Amniotic epithelial cell (primary cell): ENCODE measurements around a stretch of chr18.

GRCh38 chr18:44772361-44772881 is 91.7 kb downstream of the SETBP1 start:
- RRBS, result no CpG with 5 or more reads among the region's 7 CpGs

DNA sequence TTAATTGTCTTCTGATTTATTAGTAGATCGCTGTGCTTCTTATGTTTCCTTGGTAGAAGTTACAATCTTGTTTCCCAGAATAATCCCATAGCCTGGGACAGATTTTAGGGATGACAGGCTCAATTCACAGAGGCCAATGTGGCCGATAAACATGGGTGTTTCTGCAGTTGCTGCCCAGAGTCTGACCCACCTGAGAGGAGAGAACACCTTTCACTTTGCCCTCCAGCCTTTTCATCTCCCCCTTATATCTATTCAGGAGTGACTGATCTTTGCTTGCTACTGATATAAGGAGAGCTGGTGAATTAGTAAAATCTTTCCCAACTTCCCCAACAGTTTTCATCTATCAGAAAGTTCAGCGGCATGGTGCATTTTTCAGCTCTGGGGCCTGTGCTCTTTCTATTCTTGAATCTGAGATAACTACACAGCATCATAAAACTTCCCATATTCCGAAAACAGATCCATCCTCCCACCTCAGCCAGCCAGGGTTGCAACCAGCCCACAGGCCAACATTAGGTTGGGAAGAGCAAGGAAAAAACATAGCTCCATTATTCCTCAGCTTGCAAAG is 297.0 kb downstream of the SETBP1 start:
- RRBS, result no CpG with 5 or more reads among the region's 4 CpGs

DNA sequence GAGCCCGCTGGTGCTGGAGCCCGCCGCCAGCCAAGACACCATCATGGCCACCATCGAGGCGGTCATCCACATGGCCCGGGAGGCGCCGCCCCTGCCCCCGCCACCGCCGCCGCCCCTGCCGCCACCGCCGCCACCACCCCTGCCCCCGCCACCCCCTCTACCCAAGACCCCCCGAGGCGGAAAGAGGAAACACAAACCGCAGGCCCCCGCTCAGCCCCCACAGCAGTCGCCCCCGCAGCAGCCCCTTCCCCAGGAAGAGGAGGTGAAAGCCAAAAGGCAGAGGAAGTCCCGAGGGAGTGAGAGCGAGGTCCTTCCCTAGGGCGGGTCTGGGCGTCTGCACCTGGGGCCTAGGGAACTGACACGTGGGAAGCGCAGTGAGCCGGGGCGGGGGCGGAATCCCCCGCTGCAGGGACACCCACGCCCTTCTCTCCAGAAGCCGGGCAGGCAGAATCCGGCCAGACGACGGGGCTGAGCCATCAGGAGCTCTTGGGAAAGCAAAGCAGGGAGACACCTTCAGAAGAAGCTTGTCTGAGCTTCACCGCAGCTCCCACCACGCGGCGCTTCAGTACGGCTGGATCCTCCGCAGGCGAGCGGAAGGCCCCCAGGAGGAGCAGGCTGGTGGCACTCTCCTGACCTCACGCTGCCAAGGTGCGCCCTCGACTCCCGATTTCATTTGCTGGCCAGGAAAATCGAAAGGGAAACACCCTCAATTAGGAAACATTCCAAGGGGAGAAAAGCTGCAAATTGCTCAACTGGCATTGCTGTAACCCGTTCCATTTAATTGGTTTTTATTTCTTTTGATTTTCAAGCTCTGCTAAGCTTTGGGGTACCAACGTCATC is 382.9 kb downstream of the SETBP1 start:
- RRBS, result 70% methylated on average over 6 of the region's 52 CpGs

DNA sequence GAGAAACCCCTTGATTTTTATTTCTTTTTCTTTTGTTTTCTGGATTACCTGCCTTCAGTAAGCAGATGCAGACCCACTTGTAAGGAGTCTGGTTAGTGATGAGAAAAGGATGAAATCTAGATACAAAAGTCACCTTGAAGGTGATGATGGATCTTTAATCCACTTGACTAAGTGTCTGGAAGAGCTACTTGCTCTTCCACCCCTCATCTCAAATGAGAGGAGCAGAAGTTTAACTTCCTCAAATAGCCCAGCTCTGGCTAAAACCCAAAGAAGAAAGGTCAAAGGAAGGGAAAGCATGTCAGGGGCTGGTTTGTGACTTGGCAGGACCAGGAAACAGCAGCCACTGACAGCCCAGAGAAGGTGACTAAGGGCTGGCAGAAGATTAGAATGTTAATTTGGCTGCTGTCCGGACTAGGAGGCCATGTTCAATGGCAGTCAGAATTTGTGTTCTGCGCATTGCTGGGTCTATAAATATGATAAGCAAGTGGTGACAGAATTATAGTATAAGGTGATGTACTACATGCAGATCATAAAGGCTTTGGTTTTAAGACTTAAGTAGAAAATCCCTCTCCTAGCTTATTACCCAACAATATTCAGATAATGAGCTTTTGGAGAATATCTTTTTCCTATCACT is 386.2 kb downstream of the SETBP1 start:
- RRBS, result no CpG with 5 or more reads among the region's 2 CpGs

DNA sequence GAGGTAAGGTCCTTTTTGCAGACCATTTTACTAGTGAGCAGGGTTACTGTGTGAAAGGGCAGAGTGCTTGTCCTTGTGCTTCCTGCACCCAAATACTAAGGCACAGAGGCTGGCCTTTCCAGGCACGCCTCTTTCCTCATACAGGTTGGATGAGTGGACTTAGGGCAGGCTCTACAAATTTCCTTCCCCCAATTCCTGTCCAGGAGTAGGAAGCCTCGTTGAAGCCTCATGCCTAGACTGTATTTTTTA is 288.7 kb upstream of the SLC14A2 start:
- RRBS, result no CpG with 5 or more reads among the region's 2 CpGs

- RRBS, result no CpG with 5 or more reads among the region's 16 CpGs
Observed at GRCh38 chr18:45370227-45371040, 244.8 kb upstream of the SLC14A2 start.

GRCh38 chr18:45836179-45836568 is 10.7 kb downstream of the SIGLEC15 start:
- RRBS, result no CpG with 5 or more reads among the region's 4 CpGs

- RRBS, result no CpG with 5 or more reads among the region's 18 CpGs
Observed at GRCh38 chr18:46322366-46323142, 11.3 kb upstream of the RNF165 start.

DNA sequence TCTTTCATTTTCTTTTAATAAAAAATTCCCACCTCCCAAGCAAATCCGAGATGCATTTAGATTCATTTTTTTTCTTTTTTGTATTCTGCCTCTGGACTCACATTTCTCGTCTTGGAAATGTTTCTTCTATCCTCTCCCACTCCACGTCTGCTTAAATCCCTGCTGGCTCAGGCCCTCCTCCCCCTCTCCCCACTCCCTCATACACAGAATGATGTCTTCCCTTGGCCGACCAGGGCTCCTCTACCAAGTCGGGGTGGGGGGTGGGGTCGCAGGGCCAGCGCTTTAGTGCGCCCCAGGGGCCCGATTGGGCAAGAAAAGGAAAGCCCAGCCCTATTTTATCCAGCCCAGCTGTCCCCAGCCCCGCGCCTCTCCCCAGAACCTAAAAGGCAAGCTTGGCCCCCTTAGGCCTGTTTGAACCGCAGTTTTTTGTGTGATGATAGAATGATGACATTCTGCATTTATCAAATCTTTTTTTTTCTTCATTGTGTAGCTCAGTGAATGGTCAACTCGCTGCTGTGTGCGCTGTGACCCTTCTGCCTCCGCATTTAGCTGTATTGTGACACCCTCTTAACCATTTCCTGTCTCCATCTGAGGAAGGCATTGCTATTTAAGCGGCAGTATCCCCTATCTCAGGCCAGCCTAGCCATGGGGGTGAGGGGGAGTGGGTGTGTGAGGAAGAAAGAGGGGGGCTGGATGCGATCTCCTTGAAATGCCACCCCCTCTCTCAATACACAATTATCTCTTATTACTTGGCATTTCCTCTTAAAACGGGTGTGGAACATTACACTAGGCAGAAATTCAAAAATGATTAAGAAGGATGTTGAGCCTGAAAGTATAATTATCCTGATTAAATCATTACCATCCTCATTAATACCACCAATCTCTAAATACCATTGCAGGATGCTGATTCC is 1.8 kb downstream of the RNF165 start:
- RRBS, result no CpG with 5 or more reads among the region's 18 CpGs

DNA sequence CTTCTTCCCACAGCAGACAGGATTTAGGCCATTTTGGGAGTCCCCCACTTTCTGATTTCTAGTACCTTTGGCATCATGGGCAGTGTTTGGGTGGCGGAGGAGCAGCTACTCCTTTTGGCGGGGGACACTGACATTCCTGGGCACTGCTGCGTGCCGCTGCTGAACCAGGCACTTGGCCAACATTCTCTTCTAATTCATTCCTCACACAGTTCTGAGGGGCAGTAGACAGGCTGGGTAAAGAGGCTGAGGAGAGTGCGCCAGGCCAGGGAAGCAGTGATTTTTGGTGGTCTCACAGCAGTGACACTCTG is 53.0 kb downstream of the RNF165 start:
- RRBS, result no CpG with 5 or more reads among the region's 5 CpGs

DNA sequence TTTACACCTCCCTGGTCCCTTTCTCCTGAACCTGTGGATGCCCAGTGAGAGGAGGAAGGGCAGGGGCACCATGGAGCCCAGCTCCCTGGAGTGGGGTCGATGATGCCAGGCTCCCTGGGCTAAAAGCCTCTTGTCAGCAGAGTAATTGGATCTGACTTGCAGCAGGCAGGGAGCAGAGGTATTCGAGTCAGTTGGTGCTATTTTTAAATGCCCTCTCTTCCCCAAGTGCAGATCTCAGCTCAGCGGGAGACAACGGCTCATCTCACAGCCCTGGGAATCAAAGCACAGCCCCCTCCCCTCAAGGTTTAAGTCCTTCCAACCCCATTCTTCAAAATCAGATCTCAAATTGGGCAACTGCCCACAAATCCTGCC is 78.0 kb downstream of the RNF165 start:
- RRBS, result no CpG with 5 or more reads among the region's 4 CpGs

GRCh38 chr18:46422487-46422976 is 88.7 kb downstream of the RNF165 start:
- RRBS, result no CpG with 5 or more reads among the region's 6 CpGs

GRCh38 chr18:46768430-46769023 is 11.7 kb upstream of the ST8SIA5 start:
- RRBS, result no CpG with 5 or more reads among the region's 8 CpGs

DNA sequence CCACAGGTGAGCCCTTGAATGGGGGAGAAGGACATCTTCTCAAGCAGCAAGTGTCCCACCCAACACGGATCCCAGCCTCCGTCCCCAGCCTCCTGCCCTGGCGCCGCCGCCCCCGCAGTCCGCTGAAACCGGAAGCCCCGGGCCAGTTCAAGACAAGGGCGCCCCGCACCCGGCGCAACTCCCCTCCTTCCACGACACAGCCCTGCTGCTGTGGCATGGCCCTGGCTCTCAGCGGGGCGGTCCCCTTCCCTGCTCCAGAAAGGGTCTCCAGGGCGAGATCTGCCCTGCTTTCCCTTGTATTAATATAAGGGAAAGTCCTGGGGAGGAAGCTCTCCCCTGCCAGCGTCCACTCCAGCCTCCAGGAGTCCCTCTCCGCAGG is 176.2 kb downstream of the SMAD2 start:
- RRBS, result no CpG with 5 or more reads among the region's 19 CpGs

DNA sequence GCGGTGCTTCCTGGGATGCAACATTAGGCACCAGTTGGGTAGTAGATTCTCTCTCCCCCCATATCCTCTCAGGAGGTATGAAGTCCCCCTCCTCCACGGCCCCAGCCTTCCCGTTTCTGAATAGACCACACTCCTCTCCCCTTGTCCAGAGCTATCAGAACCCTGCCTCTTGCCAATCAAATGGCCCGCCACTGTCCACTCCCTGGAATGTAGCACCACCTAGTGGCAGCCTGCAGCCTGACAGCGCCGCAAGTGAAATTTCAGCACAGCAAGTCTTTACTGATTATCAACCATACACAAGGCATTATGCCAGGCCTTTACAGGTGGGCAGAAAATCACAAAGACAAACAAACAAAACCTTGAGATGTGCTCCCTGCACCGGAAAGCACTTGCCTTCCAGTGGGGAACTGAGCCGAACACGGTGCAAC is 174.1 kb downstream of the SMAD2 start:
- RRBS, result no CpG with 5 or more reads among the region's 9 CpGs

GRCh38 chr18:48084750-48085331 is 154.4 kb upstream of the SMAD2 start:
- RRBS, result no CpG with 5 or more reads among the region's 7 CpGs

- RRBS, result no CpG with 5 or more reads among the region's 10 CpGs
Observed at GRCh38 chr18:48097984-48098817, 167.7 kb upstream of the SMAD2 start.

DNA sequence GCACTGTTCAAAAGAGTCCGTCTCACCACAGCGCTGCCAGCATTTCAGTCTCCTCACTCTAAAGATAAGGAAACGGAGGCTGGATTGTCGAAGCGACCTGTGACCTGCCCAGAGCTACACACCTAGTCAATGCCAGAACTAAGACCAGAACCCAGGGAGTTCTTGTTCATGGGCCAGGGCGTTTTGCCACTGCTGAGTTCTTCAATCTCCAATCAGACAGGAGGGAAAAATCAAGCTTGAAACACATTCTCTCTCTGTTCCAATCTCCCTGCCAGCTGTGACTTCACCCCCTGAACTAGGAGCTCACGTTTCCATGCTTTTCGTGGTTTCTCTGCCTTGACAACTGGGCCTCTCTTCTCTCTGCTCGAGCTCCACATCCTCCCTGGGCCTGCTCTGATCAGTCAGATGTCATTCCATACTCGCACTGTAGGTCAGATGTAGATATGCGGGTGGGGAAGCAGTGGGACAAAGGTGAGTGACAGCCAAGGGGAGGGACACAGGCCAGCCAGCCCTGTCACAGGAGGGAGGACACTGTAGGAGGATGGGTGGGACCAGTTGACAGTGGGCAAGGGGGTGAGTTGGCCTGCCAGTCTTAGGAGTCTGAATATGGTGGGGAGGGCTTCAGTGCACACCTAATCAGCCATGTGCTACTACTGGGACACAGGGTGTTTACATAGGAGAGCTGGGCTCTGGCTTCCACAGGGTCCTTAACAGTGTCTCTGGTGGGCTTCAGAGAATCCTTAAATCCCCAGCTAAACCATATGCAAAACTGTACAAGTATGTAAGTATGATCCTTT is 221.2 kb upstream of the SMAD2 start:
- RRBS, result no CpG with 5 or more reads among the region's 11 CpGs

- RRBS, result no CpG with 5 or more reads among the region's 4 CpGs
Observed at GRCh38 chr18:48330149-48330737, 78.9 kb downstream of the ZBTB7C start.

- RRBS, result 2% methylated on average over 10 of the region's 40 CpGs
Observed at GRCh38 chr18:48408739-48409047, 490 bp downstream of the ZBTB7C start.